Aorta (tissue), 1 donor: ENCODE measurements around a stretch of chr13.

DNA sequence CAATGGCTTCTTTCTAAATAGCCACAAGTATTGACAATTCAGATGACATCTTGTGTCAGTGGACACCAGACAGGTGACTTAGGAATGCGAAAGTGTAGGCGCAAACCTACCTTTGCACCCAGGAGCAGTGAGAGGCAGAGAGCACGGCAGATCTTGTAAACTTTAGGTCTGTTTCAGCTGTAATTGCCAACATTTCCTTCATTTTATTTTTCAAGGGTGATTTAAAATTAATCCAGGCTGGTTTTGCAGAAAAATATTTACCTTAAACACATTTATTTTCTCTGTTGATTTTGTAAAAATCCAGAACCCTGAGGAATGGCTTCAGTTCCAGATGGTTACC lies 34.8 kb downstream of the TNFSF13B start:
- PRO-cap: no peak

GRCh38 chr13:108873295-108873628 lies 243.9 kb downstream of the MYO16 start:
- PRO-cap: unidirectional peak, plus-strand start at chr13:108873542

DNA sequence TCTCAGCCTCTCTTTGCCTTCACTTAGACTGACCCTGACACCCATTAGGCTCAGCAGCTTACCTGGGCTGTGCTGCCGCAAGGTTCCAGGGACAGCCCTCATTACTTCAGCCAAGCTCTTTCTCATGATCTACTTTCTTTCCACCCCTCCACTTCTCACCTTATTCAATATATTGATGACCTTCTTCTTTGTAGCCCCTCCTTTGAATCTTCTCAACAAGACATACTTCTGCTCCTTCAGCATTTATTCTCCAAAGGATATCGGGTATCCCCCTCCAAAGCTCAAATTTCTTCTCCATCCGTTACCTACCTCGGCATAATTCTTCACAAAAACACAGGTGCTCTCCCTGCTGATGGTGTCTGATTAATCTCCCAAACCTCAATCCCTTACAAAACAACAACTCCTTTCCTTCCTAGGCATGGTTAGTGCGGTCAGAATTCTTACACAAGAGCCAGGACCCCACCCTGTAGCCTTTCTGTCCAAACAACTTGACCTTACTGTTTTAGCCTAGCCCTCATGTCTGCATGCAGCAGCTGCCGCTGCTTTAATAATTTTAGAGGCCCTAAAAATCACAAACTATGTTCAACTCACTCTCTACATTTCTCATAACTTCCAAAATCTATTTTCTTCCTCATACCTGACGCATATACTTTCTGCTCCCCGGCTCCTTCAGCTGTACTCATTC lies 517.6 kb downstream of the IRS2 start:
- PRO-cap: no peak

GRCh38 chr13:109412362-109412652 lies 374.1 kb downstream of the IRS2 start:
- PRO-cap: no peak

- PRO-cap: no peak
Observed at GRCh38 chr13:109684269-109685255, 101.8 kb downstream of the IRS2 start.

- PRO-cap: no peak
Observed at GRCh38 chr13:109725925-109726454, 60.4 kb downstream of the IRS2 start.

GRCh38 chr13:109755147-109756107 lies 31.0 kb downstream of the IRS2 start:
- PRO-cap: no peak

DNA sequence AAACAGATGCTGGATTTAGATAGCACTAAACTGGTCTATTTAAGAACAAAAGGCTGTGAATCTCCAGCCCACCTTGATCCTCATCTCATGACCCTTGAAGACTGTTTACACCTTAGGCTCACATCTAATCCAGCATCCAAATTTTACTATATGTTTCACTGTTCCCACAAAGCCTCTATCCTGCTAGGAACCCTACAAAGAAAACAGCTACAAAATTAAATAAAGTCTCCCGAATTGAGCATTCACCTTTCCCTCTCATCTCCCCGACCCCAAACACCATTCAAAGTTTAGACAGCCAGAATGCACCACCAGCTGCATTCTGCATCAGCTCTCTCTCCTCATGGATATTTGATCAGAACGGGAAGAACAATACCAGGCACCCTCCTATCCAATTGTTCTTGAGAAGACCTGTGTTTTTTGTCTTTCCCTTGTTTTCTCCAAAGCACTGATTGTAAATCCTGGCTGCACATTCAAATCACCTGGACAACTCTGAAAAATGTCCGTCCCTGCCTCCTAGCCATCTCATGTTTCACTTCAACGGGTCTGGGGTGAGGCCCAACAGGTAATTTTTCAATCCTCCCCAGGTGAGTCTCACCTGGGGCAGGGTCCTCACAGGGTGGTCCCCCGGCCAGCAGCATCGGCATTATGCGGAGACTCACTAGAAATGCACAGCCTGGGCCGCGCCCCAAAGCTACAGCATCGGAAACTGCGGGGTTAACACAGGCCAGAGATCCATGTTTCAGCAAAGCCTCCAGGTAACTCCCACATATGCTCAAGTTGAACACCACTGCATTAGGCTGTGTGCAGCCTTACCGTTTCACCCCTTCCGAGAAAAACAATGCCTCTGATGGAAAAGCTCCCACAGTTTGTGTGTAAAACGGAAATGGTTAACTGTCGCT lies 5.5 kb downstream of the IRS2 start:
- PRO-cap: no peak

- PRO-cap: unidirectional peak, minus-strand start at chr13:109781749
Observed at GRCh38 chr13:109781509-109782119, 4.8 kb downstream of the IRS2 start.

DNA sequence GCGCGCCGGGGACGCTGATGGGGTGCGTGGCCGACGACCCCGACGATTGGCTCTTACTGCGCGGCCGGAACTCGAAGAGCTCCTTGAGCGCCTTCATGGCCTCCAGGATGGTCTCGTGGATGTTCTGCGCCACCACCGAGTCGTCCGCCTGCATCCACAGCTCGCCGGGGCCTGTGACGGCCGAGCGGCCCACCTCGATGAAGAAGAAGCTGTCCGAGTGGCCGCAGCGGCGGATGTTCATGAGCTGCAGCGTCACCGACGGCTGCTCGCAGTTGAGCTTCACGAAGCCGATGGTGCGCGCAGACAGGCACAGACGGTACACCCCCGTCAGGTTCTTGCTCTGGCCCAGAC lies 1.3 kb downstream of the IRS2 start:
- PRO-cap: no peak

DNA sequence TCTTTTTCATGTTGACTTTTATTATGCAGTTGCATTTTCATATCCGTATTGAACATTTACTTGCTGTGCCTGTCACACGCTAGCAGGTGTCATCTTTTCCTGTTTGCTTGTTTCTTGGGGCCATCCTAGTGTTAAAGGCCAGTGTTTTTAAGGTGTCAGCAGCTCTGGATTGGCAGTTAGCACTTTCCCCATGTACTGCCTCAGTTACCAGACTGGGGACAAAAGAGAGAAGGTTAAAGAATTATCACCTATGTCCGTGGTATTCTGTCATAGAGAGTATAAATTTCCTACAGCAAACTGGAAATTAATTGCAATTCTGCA lies 2.5 kb upstream of the IRS2 start:
- PRO-cap: no peak

GRCh38 chr13:109790122-109790589 lies 3.8 kb upstream of the IRS2 start:
- PRO-cap: no peak

- PRO-cap: no peak
Observed at GRCh38 chr13:110024120-110024376, 237.7 kb upstream of the IRS2 start.

DNA sequence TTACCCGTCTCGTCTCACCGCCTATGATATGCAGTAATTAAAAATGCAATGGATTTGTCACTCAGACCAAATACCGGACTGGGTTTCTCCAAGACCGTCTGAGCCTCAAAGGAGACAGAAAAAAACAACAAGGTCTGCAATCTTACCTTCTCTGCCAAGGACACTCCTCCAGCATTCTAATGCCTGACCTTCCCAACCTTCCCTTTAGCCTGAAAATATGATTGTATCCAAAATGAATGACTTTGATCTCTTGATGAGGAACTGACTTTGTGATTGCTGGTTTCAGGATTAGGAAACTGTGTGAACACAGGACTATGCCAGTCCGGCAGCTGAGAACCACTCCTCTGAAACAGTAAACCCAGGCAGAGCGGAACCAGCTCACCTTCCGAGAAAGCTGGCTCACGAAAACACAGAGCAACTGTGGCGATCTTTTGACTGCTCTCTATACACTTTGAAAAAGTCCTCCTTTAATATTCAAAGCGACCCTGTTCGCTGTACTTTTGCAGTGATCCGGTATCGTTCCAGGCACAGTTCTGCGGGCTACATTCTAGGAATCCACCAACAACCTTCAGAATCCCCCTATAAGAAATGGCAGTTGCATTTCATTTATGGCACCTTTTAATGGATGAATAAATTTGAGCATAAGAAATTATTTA lies 258.8 kb upstream of the IRS2 start:
- PRO-cap: no peak

- PRO-cap: no peak
Observed at GRCh38 chr13:110045777-110046484, 259.5 kb upstream of the IRS2 start.

- PRO-cap: no peak
Observed at GRCh38 chr13:110225894-110226212, 81.1 kb downstream of the COL4A1 start.

- PRO-cap: no peak
Observed at GRCh38 chr13:110232073-110232579, 74.8 kb downstream of the COL4A1 start.

DNA sequence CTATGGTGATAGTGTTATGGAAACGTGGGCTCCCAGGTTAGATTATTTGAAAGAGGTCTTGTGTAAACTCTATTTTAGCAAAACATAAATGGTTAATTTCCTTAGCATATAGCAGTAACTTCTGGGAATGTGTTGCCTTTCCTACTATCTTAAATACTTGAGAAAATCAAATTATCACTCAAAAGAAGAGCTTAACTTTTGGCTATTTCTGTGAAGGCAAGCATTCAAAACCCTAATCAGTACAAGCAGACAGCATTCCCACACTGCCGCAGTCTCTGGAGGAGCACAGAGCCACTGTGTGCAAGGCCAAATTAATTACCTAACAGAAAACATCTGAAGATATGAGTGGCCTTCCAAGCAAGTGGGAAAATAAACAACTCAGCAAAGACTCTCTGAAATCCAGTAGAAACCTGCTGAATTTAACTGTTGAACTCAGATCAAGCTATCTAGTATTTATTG lies 68.2 kb downstream of the COL4A1 start:
- PRO-cap: no peak

GRCh38 chr13:110250133-110251198 lies 56.5 kb downstream of the COL4A1 start:
- PRO-cap: no peak

GRCh38 chr13:110290814-110291402 lies 16.0 kb downstream of the COL4A1 start:
- PRO-cap: no peak